Temporal lobe (tissue), 2 donors: ENCODE data around the genes SLC29A2, CCDC87 and RCE1.

DNA sequence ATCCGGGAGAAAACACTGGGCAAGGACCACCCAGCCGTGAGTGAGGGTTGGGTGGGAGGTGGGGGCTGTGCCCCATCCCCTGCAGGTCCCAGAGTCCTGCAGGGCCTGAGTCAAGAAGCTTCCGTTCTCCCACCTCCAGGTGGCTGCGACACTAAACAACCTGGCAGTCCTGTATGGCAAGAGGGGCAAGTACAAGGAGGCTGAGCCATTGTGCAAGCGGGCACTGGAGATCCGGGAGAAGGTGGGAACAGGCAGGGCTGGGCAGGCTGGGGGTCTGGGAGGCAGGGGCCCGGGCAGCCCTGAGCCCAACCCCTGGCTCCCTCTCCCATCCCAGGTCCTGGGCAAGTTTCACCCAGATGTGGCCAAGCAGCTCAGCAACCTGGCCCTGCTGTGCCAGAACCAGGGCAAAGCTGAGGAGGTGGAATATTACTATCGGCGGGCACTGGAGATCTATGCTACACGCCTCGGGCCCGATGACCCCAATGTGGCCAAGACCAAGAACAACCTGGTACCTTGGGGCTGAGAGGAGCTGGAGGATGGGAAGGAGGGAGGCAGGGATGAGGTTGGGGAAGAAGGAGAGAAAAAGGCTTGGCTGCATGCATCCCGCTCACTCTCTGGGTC lies 4.6 kb upstream of the RAB1B start:
- RAMPAGE, long total RNA: no peak

DNA sequence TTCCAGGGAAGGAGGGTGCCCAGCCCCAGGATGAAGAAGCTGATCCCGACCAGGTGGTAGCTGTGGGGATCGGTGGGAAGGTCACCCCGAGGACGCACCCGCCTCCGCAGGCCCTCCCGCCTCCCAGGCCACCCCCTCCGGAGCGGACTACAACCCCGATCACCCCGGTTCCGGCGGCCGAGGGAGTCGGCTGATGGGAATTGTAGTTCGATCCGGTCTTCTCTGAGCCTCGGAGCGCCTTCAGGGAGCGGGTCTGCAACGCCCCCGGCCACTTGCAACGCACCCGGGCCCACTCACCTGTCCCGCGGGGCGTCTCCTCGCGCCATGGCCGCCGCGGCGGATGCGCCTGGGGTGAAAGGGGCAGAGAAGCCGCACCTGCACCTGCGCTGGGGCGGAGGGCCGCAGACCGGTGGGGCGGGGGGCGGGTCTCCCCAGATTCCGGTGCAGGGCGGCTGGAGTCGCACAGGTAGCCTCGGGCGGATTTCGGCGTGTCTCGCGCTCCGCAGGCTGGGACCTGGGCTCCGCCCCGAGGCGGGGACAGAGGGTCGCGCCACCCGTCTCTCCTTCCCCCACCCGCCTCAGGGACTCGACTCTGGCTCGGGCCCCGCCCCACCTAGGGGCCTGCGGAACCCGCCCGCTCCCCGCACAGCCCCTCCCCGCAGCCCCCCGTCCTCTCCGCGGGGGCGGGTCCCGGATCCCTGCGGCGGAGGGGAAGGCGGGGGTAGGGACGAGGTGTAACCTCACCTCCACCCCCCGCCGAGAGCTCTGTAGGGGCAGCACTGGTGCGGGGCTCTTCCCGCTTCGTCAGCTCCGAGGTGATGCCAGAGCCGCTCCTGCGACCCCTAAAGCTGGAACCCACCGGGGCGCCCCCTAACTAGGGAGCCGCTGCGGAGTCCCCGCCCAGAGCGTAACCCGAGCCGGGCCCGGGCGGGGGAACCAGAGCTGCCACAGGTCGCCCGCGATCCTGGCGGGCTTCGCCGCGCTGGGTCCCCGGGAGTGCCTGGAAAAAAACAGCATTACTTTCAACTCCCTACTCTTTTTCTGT lies at the start of gene SLC29A2:
SLC29A2 (minus strand) TSS at position 495 of the 1,045 bp plus-strand sequence.
- RAMPAGE, long total RNA: no peak

DNA sequence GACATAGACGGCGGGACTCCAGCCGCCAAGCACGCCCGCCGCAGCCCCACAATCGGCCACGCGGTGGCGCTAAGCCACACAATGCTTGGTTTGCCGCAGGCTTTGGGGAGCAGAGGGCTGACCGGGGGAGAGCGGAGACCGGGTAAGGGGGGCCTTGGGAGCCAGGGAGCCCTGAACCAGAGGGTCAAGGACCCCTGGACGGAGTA lies 12.4 kb upstream of the NPAS4 start:
- RAMPAGE, long total RNA: no peak

DNA sequence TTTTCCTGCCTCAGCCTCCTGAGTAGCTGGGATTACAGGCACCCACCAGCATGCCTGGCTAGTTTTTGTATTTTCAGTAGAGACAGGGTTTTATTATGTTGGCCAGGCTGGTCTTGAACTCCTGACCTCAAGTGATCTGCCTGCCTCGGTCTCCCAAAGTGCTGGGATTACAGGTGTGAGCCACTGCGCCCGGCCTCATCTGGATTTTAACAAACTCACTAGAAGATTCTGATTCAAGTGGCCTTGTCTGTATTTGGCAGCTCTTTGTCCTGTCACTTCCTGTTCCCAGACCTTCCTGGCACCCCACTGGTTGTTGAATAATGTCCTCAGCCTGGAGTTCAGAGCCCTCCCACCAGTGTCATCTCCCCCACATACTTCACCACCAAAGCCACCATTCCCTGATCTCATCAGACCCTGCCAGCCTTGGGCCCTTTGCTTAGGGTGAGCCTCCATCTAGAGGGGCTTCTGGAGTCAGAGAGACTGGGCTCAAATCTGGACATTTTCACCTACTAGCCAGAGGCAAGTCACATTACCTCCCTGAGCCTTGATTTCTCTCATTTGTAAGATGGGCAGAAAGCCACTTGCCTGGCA lies 3.3 kb downstream of the PELI3 start:
- RAMPAGE, long total RNA: no peak

GRCh38 chr11:66480513-66480833 lies 239 bp downstream of the DPP3 start:
- RAMPAGE, long total RNA: no peak

GRCh38 chr11:66545479-66545954 lies 331 bp downstream of the ZDHHC24 start:
- RAMPAGE, long total RNA: no peak

DNA sequence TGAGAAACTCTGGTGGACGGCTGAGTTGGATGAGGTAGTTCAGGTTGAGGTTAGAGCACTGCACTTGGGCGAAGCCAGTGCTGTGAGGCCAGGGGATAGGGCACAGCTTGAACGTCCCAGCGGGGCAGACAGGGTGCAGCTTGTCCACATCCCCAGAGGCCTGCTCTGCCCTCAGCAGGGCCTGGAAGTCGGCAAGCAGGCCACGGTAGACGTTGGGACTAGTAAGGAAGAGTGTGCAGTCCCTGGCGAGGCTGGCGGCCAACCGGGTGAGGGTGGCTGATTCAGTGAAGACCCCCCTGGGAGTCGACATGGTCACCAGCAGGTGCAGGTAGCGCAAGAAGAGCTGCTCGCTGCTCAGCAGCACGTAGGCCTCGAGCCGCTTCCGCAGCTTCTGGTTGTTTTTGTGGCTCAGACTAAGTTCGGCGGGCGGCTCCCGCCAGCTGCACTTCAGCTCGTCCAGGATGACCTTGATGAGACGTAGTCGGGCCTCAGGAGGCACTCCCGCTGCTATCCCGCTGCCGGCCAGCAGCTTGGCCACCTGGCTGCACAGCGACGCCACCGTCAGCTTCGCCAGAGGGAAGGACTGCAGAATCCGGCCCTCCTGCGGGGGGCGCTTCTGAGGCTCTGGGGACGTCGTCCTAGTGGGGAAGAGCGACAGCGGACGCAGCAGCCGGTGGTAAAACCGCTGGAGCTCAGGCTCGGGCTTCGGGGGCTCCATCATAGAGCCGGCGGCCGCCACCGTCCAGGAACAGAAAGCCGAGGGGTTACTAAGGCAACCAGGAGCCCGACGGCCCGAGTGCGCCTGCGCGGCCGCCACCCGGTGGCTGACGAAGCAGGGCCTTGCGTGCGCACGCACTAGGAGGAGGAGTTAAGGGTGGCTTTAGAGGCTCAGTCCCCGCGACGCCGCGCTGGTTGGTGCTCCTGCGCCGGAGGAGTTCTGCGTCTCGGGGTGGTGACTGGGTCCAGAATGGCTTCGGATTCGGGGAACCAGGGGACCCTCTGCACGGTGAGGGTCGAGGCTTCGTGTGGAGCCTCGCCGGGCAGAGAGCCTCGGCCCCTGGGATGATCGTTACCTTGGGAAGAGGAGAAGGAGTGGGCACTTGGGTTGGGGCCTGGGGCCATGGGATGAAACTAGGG lies at the start of gene CCDC87:
CCDC87 (minus strand) TSS at position 769 of the 1,137 bp plus-strand sequence.
- RAMPAGE, long total RNA: start-site peak on the plus strand centred at position 899 of the sequence, 33 bp wide, 32 and 15 reads in 2 replicates

DNA sequence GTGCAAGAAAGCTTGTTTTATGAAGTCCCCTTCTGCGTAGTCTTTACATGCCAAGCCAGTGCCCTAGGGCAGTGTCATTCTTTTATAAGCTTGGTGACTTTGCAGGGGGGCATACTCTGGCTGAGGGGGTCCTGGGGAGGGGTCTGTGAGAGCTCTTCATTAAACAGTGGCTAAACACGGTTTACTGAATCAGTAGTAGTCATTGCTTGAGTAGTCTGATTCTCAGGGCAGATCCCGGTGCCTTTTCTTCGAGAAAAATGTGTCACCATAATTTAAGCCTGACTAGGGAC lies 1.3 kb downstream of the RBM14 start:
- RAMPAGE, long total RNA: no peak

- RAMPAGE, long total RNA: no peak
These were observed 7.6 kb downstream of the RBM14 start for GRCh38 chr11:66623784-66624672.

DNA sequence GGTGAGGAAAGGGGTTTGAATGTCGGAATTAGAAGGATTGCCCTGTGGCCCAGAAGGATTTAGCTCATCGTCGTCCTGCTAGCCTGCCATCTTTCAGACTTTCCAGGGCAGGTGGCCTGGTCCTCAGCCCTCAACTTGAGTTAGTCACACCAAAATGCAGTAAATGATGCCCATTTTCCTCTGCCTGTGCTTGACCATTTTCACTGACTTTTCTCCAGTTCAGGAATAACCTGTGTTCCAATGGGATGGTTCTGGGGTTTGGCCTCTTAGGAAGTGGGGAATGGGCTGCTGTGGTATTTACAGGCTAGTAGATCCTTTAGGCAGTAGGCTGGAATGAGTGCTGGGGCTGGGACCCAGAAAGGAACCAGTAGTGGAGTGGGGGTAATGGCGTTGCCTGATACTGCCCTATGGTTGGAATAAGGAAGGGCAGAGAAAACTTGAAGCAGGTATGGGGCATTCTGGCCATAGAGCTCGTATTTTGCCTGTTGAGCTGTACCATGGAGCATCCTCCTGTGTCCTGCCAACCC lies 11.0 kb upstream of the RBM4 start:
- RAMPAGE, long total RNA: no peak

DNA sequence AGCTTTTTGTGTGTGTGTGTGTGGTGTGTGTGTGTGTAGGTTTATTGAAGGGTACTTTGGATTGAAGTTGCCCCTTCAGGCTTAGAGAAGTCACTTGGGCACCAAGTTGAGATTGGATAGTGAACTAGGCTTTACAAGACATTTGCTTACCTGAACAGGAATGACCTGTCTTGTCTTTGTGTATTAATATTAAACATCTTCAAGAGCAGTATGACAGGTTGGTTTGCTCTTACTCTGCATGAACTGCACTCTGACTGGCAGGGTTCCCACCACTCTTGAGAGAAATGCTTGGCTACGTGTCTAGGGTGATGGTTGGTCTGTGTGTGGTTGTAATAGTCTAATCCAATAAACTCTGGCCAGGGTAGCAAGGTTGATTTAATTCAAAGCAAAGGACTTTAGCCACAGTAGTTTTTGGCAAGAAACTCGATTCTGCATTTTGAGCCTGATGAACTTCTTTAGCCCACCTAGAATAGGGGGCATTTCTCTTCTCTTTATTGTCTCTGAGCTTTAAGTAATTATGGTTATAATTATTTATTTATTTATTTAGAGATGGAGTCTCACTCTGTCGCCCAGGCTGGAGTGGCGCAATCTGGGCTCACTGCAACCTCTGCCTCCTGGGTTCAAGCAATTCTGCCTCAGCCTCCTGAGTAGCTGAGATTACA lies 4.6 kb downstream of the C11orf80 start:
- RAMPAGE, long total RNA: no peak

DNA sequence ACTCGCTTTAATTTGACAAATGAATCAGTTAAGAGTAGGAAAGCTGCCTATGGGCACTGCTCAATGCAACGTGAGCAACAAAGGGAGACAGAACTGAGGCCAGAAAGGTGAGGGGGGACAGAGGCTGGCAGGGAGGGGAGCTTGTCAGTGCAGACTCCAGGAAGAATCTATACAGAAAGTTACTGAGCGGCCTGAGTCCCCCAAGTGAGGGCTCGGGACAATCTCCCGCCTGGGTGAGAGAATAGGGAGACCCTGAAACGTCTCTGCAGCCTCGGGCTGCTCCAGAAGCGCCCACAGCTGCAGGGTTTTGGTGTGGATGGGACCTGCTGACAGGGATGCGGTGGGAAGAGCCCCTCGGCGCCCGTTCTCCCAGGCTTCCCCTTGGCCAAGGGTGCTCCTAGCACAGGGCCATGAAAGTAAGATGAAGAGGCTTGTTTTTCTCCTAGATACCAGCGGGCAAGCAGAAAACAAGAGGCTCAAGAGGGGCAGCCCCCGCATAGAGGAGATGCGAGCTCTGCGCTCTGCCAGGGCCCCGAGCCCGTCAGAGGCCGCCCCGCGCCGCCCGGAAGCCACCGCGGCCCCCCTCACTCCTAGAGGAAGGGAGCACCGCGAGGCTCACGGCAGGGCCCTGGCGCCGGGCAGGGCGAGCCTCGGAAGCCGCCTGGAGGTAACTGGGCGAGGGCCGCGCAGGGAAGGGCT lies 689 bp upstream of the RCE1 start:
- RAMPAGE, long total RNA: no peak

DNA sequence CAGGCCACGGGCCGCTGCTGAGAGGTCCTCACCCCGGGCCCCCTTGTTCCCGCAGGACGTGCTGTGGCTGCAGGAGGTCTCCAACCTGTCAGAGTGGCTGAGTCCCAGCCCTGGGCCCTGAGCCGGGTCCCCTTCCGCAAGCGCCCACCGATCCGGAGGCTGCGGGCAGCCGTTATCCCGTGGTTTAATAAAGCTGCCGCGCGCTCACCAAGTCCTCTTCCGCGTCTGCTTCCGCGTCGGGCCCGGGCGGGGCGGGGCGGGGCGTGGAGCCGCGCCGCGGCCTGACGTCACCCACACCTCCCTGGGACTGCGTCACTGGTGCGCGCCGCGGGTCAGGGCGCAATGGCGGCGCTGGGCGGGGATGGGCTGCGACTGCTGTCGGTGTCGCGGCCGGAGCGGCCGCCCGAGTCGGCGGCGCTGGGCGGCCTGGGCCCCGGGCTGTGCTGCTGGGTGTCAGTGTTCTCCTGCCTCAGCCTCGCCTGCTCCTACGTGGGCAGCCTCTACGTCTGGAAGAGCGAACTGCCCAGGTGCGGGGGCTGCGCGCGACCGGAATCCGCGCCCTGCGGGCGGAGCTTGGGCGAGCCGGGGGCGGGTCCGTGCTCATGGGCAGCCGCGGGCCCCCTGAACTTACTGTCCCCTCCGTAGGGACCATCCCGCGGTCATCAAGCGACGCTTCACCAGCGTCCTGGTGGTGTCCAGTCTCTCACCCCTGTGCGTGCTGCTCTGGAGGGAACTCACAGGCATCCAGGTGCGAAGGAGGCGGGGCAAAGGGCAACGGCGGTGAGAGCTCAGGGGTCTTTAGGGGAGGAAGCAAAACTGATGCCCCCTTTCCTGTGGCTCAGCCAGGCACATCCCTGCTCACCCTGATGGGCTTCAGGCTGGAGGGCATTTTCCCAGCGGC lies at the start of gene RCE1:
RCE1 (plus strand) TSS at position 328 of the 901 bp plus-strand sequence.
- RAMPAGE, long total RNA: no peak

DNA sequence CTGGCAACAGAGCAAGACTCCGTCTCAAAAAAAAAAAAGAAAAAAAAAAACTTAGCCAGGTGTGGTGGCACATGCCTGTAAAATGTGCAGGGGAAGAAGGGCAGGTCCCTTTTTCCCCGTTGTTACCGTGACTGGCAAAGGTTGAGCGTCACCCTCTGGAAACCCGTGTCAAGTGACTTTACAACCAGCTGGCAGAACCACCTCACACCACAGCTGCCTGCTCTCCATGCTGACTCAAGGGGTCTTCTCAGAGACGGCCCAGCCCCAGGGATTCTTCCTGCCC lies 6.4 kb downstream of the PC start:
- RAMPAGE, long total RNA: no peak

GRCh38 chr11:67032825-67033365 lies 10.0 kb downstream of the SYT12 start:
- RAMPAGE, long total RNA: no peak

- RAMPAGE, long total RNA: no peak
These were observed 2.0 kb downstream of the KDM2A start for GRCh38 chr11:67120798-67121704.

DNA sequence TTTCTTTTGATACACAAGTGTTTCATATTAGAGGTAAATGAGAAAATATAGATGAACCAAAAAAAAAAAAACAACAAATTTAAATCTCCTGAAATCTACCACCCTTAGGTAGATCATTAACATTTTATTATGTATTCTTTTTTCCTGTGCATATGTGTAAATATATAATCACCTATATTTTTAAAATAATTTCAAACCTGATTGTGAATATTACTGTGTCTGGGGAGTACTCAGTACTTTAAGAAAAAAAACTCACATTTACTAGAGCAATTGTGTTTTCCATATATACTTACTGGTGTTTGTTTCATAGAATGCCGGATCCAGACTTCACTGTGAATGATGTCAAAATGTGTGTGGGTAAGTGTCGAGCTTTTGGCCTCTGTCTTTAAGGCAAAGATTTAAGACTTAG lies 62.5 kb downstream of the KDM2A start:
- RAMPAGE, long total RNA: no peak

- RAMPAGE, long total RNA: no peak
These were observed 6.2 kb downstream of the GRK2 start for GRCh38 chr11:67272458-67272881.

- RAMPAGE, long total RNA: no peak
These were observed 8.4 kb downstream of the SSH3 start for GRCh38 chr11:67311443-67312406.

- RAMPAGE, long total RNA: no peak
These were observed 433 bp downstream of the CARNS1 start for GRCh38 chr11:67415913-67416309.